Stomach (tissue), 7 donors: ENCODE measurements around the gene ATP13A2.

DNA sequence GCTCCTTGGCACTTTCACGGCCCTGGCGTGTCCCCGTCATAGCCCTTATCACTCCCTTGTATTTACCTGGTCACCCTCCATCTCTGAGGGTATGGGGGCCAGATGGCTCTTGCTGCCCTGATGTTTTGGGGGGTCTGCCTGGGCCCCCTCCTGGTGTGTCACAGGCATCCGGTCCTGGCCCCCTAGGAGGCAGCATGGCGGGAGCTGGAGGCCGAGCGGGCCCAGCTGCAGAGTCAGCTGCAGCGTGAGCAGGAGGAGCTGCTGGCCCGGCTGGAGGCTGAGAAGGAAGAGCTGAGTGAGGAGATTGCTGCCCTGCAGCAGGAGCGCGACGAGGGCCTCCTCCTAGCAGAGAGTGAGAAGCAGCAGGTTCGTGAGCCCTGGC lies 27.3 kb downstream of the MFAP2 start:
- PRO-cap, result no peak
- RAMPAGE, long total RNA, 5 experiments, result start-site peak on the plus strand in 3 of 5 experiments, centred at positions 148 to 242 of the sequence, 19 to 21 reads per replicate
- RRBS, result 91% methylated on average over 4 of the region's 13 CpGs

DNA sequence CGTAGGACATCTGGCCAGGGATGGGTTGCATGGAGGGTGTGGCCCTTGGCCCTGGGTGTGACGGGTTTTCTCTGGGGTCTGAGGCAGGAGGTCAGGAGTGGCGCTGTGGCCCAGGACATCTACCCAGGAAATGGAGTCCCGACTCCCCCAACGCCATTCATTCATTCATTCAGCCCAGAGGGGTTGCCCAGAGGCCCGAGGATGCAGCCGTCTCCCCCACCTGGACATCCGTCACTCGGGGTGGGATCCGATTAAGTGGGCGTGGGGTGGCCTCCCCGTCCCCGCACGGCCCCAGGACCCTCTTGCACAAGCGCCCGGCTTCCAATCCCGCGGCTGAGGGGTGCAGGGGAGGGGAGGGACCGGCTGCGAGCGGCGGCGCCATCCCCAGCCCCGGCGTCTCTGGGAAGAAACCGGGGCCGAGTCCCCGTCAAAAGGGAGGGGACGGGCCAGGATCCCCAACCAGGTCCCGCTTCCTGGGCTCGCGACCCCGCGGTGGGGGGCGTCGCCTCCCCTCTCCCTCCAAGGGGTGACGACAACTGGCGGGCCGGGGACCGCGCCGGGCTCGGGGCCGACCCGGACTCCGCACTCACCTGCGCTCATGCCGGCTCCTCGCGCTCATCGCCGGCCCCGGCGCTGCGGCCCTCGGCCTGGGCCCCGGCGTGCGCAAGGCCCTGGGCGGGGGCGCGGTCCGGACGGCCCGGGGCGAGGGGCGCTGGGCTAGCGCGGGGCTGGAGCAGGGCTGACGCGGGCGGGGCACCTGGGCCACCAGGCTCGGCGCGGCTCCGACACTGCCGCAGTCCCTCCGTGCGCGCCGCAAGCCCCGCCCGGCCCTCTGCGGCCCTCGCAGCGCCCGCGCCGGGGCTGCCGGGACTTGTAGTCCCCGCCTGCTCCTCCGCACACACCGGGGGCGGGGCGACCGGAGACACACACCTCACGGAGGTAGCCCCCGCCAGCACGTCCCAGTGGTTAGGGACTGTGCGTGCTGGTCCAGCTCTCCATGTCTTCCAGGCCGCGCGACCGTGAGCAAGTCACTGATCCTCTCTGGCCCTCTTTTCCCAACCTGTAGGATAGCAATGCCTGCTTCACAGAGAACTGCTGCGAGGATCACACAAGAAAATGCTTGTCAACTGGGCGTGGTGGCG lies at the start of gene ATP13A2:
ATP13A2 (minus strand) TSS at position 790 of the 1,142 bp plus-strand sequence.
- PRO-cap, result bidirectional peak, plus-strand start at position 962 of the sequence, minus-strand start at position 790 of the sequence
- RAMPAGE, long total RNA, 5 experiments, result no peak in any of the 5 experiments
- RRBS, result 2% methylated on average over 11 of the region's 107 CpGs

- PRO-cap, result no peak
- RAMPAGE, long total RNA, 5 experiments, result no peak in any of the 5 experiments
- RRBS, result 95% methylated on average over 2 of the region's 10 CpGs
Observed at GRCh38 chr1:17189791-17190504, 15.0 kb upstream of the PADI1 start.

GRCh38 chr1:17212168-17212387 lies 7.2 kb downstream of the PADI1 start:
- PRO-cap, result no peak
- RAMPAGE, long total RNA, 5 experiments, result no peak in any of the 5 experiments
- RRBS, result no CpG with 5 or more reads among the region's 5 CpGs

GRCh38 chr1:17412678-17413724 lies 26.5 kb downstream of the RCC2 start:
- PRO-cap, result no peak
- RAMPAGE, long total RNA, 5 experiments, result start-site peak on the minus strand in 2 of 5 experiments, at chr1:17412988-17413212 at its widest, 5 to 16 reads per replicate
- RRBS, result no CpG with 5 or more reads among the region's 25 CpGs

DNA sequence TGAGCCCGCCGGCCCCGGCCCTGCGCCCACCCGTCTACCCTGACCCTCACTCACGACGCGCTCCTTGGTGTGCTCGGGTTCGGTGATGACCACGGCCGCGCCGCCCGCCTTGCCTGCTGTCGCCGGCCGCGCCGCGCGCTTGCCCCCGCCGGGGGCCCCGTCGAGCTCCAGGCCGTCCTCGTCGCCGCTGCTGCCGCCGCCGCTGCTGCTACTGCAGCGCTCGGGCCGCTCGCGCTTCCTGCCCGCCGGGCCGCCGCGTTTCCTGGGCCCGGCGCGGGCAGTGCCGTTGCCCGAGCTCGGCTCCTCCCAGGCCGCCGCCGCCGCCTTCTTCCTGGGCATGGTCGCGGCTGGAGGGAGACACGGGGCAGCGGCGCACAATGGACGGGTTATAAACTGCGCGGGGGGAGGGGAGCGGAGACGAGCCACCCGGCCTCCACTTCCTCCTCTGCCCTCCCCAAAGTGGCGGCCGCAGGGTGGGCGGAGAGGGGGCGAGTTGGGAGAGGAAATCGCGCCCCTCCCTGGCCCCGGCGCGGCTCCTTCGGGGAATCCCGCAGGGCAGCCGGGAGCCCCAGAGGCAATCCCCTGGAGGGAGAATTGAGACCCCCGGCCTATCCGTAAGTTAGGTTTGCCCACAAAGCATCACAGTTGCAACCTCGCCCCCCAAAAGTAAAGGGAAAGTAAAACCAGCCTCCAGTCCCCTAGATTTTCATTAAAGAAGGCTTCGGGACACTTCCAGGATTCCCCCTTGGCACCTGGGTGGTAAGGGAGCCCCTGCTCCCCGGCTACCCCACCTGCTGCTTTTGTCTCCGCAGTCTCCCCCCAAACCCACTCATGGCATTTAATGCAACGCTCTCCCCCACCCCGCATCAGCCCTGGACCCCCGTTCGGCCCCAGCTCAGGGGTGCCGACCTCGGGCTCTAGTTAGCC lies 1.0 kb downstream of the RCC2 start:
- PRO-cap, result bidirectional peak, plus-strand start at position 395 of the sequence, minus-strand start at position 361 of the sequence
- RAMPAGE, long total RNA, 5 experiments, result no peak in any of the 5 experiments
- RRBS, result 2% methylated on average over 18 of the region's 88 CpGs

DNA sequence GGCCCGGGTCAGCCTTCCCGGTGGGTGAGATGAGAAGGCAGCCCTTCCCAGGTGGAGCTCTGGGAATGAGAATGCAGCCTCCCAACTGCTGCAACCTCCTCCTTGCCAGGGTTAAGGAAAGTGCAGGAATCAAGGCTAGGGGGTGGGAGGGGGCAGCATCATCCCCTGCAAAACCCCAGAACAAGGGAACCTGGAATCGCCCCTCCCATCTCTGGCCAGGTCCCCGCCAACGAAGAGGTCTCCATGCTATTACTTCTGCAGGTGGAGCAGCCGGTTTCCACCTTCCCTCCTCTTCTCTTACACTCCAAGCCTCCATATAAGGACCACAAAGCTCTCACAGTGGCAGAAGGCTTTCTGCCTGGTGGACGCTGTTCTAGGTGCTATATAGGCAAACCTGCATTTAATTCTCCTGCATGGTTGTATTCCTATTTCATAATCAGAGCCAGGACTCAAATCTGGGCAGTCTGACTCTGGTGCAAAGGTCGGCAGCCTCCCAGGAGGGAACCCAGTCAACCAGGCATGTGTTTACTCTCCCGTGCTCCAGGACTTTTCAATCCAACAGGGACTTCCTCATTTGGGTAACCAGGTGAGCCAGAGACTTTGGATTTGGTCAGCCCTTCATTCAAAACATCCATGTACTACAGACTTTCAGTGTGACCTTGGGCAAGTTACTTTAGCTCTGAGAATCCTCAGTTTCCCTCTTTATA lies 22.8 kb upstream of the ARHGEF10L start:
- PRO-cap, result no peak
- RAMPAGE, long total RNA, 5 experiments, result no peak in any of the 5 experiments
- RRBS, result no CpG with 5 or more reads among the region's 9 CpGs

DNA sequence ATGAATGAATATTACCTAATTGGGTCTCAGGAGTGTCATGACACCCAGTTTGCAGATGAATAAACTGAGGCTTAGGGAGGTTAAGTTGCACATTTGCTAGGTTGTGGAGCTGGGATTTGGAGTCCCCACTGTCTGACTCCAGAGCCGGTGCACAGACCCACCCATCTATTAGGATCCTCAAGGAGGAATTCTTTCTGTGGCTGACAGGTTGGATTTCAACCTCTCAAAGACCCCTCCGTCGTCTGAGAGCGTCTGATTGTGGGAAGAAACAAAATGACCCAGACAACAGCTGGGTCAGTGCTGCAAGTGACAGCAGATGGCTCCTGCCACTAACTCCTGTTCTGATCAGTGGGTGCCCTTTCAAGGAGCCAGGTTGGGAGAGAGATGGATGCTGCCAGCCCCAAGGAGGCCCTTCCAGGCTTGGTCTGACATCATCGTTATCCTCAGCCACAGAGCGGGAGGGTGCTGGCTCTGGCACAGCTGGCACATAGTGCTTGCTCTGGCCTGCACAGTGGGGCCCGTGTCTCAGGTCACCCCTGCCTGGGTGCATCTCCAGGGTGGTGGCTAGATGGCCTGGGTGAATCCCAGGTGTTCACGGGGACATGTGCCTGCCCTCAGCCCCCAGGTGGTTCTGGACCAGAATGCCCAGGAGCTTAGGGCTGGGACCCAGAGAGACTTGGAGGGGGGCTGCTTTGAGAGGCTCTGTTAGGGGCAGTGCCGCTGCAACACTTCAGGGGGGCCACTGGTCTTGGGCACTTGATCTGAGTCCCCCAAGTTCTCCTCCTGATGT lies 24.3 kb downstream of the ARHGEF10L start:
- PRO-cap, result no peak
- RAMPAGE, long total RNA, 5 experiments, result no peak in any of the 5 experiments
- RRBS, result no CpG with 5 or more reads among the region's 9 CpGs

DNA sequence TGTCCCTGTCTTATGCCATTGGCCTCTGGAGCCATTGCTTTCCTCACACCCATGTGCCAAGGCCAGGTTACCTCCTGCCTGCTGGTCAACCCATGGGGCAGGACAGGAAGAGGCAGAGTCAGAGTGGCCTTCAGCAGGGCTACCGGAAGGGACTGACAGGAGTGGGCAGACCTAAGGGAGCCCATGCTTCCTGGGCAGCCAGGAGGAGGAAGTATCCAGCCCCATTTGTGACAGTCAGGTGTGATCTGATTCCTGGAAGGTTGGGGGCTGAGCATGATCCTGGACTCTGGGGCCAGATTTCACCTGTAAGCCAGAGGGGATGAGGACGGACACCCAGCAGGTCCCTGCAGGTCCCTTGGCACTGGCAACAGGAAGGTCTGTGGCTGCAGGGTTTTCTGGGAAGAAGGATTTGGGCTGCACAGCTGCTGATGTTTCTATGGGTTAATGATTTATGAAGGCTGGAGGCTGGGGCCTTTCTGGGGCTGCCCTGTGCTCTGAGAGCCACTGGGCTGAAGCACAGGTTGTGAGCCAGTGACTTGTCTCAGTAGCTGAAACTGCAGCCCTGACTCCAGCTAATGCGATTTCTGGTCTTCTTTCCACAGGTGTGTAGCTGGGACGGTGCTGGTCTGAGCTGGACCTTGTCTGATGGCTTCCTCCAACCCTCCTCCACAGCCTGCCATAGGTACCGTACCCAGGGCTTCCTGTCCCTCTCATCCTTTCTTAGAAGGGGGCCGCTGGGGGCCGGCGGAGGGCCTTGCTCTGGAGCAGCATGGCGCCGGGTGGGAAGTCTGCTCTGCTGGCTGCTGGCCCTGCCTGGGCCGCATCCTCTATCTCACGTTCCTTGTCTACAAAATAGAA lies 40.7 kb downstream of the ARHGEF10L start:
- PRO-cap, result unidirectional peak, plus-strand start at position 539 of the sequence
- RAMPAGE, long total RNA, 5 experiments, result start-site peak on the plus strand in 5 of 5 experiments, centred at positions 512 to 653 of the sequence, 18 to 70 reads per replicate
- RRBS, result no CpG with 5 or more reads among the region's 12 CpGs

DNA sequence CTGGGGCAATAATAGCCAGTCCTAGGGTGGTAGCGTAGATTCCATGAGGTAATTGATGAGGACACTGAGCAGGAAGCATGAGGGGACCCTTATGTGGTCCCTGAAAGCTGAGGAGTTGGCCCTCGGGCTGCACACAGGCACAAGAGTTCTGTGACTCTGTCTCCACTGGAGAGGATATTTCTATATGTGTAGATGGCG lies 65.8 kb downstream of the ARHGEF10L start:
- PRO-cap, result no peak
- RAMPAGE, long total RNA, 5 experiments, result no peak in any of the 5 experiments
- RRBS, result no CpG with 5 or more reads among the region's 3 CpGs

GRCh38 chr1:17618146-17619240 lies 79.0 kb downstream of the ARHGEF10L start:
- PRO-cap, result bidirectional peak, plus-strand start at chr1:17618378, minus-strand start at chr1:17618211; unidirectional peak, plus-strand start at chr1:17619006
- RAMPAGE, long total RNA, 5 experiments, result start-site peak on the plus strand in 4 of 5 experiments, at chr1:17618322-17618563 at its widest, 18 to 36 reads per replicate
- RRBS, result 83% methylated on average over 1 of the region's 35 CpGs

DNA sequence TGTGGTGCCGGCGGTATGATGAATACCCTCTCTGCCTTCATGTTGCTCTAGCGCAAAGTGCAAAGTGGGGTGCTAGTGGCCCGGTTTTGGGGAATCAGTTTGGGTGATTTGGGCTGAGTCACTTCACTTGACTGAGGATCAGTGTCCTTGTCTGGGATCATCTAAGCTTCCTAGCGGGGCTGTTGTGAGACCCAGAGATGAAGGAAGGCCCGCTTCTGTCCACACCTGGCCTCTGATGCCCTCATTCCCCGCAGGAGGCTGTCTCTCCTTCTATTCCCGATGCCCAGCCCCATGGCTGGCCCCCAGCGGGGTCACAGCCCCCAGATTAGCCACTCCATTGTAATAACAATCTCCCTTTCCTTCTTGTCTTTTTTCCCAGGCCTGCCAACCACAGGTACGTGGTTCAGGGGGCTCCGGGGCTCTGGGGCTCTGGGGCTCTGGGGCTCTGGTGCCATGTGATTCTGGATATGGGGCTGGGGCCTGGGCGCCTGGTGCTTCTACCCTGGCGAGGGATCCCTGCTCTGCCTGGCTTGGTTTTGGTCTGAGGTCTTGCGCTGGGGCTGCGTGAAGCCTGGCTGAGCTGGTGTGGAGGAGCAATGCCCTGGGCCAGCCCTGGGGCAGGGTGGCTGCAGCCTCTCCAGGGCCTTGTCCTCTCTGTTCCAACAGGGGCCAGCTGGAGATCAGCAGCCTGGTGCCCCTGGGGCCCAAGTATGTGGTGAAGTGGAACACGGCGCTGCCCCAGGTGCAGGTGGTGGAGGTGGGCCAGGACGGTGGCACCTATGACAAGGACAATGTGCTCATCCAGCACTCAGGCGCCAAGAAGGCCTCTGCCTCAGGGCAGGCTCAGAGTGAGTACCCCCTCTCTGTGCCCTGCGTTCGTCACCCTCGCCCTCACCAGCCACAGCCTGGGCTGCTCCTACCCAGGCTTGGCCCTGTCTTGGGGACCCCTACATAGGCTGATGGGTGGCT lies 95.0 kb downstream of the ARHGEF10L start:
- PRO-cap, result no peak
- RAMPAGE, long total RNA, 5 experiments, result start-site peak on the plus strand in 3 of 5 experiments, centred at positions 511 to 788 of the sequence, 11 to 19 reads per replicate
- RRBS, result 95% methylated on average over 4 of the region's 22 CpGs

- PRO-cap, result no peak
- RAMPAGE, long total RNA, 5 experiments, result no peak in any of the 5 experiments
- RRBS, result no CpG with 5 or more reads among the region's 2 CpGs
Observed at GRCh38 chr1:18027621-18027939, 80.0 kb upstream of the IGSF21 start.

DNA sequence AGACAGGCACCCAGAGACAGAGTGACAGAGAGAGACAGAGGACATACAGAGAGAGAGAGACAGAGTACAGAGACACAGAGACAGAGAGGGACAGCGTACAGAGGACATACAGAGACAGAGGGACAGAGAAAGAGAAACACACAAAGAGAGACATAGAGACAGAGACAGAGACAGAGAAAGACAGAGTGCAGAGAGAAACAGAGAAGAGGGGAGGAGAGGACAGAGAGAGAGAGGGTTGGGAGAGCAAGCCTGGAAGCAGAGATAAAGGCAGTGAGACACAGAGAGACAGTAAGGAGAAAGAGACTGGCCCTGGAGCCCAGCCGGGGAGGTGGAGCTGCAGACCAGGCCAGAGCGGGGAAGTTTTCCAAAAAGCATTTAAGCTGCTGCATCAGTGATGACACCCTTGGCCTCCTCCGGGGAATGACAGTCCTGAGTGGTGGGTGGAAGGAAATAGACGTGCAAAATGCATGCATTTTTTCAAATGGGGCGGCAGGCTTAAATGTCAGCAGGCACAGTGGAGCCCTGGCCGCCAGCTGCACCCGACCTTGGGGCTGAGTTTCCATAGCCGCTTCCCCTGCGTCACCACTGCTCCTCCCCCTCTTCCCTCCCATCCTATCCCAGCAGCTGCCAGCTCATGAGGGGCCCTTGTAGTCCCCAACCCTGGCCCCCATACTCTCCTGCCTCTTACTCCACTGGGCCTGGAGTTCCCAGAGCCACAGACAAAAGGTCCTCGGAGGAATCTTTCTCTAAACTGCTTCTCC lies 95.4 kb upstream of the KLHDC7A start:
- PRO-cap, result no peak
- RAMPAGE, long total RNA, 5 experiments, result no peak in any of the 5 experiments
- RRBS, result 28% methylated on average over 3 of the region's 11 CpGs

DNA sequence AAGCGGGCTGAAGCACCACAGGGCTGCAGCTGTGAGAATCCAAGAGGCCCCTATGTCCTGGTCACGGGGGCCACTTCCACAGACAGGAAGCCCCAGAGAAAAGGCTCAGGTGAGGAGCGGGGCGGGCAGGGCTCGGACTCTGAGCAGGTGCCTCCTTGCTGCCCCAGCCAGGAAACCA lies 399 bp downstream of the KLHDC7A start:
- PRO-cap, result bidirectional peak, plus-strand start at position 115 of the sequence, minus-strand start outside the sequence
- RAMPAGE, long total RNA, 5 experiments, result no peak in any of the 5 experiments
- RRBS, result no CpG with 5 or more reads among the region's 5 CpGs

DNA sequence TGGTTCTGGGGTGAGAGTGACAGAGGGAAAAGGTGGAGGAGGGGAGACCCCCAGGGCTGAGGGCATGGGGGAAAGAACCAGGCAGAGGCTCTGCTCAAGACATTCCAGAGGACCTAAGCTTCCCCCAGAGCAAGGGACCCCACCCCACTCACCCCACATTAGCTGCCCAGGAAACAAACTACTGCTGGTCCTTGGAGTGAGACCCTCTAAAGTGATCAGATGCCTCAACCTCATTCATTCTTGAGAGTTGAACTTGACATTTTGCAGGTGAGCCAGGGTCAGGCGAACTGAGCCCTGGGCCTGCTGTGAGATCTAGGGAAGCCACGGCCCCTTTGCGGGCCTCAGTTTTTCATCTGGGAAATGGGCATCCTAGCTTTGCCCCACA lies 102.9 kb downstream of the PAX7 start:
- PRO-cap, result no peak
- RAMPAGE, long total RNA, 5 experiments, result no peak in any of the 5 experiments
- RRBS, result no CpG with 5 or more reads among the region's 3 CpGs

DNA sequence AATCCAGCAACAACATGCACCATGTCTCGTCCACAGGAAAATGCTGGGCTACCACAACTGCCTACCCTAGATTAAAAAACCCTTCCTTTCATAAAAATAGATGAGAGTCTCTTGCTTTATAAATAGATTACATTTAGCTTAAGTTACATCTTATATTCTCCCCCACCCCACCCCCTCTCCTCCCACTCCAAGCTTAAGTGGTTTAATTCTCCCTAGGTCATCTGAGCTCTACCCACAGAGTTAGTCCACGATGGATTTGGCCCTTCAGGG lies 2.9 kb upstream of the ALDH4A1 start:
- PRO-cap, result no peak
- RAMPAGE, long total RNA, 5 experiments, result no peak in any of the 5 experiments
- RRBS, result no CpG with 5 or more reads among the region's 2 CpGs

GRCh38 chr1:18907819-18908688 lies 5.7 kb upstream of the ALDH4A1 start:
- PRO-cap, result unidirectional peak, minus-strand start at chr1:18908088
- RAMPAGE, long total RNA, 5 experiments, result no peak in any of the 5 experiments
- RRBS, result no CpG with 5 or more reads among the region's 21 CpGs

- PRO-cap, result no peak
- RAMPAGE, long total RNA, 5 experiments, result no peak in any of the 5 experiments
- RRBS, result no CpG with 5 or more reads among the region's 8 CpGs
Observed at GRCh38 chr1:18935670-18936371, 20.7 kb downstream of the IFFO2 start.

GRCh38 chr1:18941827-18942259 lies 14.6 kb downstream of the IFFO2 start:
- PRO-cap, result no peak
- RAMPAGE, long total RNA, 5 experiments, result no peak in any of the 5 experiments
- RRBS, result no CpG with 5 or more reads among the region's 8 CpGs